Peritoneum (tissue), 1 donor: Measurements from ENCODE around the genes ABHD2 and RHCG.

GRCh38 chr15:89018247-89018858 lies 69.9 kb upstream of the ABHD2 start:
- PRO-cap: no peak

- PRO-cap: unidirectional peak, plus-strand start at chr15:89088486
Observed at GRCh38 chr15:89087484-89088787, at the start of gene ABHD2. ABHD2 (plus strand) TSS chr15:89088456.

DNA sequence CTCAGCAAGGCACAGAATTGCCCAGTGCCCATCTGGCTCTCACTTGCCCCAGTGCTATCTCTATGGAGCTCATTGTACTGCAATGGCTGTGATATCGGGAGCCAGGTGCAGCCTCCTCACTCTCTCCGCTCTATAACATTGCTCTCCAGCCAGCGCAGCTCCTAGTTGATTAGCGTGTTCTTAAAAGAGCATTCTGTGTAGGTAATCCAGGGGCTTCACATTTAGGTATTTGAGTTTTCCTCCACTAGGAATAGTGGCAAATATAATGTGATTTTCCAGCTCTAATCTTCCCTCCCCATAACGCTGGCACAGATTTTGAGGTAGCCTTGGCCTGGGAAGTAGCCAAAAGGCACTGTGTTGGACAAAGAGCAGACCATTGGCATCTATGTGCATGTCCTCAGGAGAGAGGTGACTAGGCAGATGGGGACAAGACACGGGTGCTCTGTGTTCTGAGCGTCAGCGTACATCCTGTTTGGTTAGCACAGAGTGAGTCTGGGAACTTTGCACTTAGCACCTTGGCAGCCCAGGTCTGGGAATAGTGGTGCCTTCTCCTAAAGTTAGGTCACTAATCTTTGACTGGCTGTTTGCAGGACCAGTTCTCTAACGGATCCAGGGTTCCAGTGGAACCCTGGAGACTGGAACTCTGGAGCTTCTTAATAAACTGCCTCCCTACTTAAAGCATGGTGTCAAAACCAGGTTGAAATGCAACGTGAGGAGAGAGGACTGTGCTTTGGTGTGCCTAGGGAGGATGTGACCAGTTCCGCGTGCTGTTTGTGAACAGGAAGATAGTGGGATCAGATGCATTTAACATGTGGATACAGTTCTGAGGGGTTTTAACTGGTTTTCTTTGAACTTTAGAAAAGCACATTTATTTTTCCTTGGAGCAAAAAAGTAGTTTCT lies 48.5 kb downstream of the ABHD2 start:
- PRO-cap: no peak

GRCh38 chr15:89157867-89158533 lies 63.4 kb downstream of the RLBP1 start:
- PRO-cap: no peak

DNA sequence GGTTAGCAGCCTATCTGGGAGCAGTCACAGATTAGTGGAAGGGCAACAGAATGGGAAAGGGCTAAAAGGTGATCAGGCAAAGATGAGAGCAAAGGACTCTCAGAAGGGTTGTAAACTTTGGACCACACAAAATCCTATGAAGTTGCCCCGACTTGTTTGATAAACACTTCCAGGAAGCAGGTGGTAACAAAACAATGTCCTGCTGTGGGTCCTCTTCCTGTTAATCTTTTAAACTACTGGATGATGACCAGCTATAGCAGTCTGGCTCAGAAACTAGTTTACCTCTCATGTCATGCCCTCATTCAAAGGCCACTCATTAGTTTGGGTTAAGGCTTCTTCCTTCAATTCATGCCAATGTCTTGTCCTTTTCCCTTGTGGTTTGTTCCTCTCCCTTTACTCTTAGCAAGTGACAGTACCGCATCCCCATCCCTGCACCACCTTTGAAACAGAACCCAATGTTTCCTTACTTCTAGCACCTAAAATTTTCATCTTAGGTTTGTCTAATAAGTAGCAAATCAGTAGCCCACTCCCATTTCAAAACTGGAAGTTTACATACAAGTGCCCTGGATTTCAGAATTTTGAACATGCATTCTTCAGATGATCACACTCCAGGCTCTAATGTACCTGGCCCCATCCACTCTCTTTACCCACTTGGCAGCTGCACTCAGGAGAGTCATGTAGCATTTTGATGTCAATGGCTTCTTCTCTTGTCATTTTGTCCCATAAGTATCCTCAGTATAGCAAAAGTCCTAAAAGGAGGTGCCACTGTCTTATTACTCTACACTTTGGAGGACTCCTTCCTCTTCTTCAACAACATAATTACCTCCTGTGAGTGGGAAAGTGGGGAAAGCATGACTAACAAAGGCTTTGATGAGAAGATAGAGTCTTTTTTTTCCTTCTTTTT lies 18.9 kb downstream of the POLG start:
- PRO-cap: no peak

DNA sequence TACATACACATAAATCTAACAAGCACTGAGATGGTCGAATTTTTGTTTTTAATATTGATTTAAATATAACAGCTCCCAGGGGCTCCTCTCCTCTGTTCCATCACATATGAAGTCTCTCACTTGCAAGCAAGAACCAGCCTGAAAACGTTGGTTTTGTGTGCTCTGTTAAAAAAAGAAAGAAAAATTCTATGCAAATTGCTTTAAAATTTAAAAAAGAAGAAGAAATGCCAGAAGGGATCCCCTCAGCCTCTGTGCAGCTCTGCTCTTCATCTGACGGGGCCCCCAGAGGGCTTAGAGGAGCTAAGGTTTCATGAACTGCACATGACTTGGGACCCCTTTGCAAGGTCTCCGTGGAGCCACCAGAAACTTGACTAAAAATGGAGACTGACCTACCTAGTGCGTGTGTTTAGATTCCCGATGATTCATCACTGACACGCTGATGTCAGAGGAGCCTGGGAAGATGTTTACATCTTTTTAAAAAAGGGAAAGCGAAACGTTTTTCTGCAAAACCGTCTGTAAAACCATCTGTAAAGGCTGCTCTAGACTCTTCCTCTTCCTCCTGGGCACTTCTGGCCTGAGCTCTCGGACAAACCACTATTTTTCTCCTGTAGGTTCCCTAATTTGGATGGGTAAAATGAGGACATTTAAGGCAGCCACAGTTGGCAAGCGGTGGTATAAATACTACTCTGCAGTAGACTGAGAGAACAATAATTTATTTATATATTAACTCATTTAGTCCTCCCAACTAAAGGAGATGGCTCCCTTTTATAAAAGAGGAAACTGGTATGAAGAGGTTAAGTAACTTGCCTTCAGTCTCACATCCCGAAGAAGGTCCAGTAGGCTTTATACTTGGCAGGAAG lies 67.2 kb upstream of the POLG start:
- PRO-cap: no peak

GRCh38 chr15:89446127-89446689 lies 50.2 kb downstream of the RHCG start:
- PRO-cap: no peak

- PRO-cap: no peak
Observed at GRCh38 chr15:89496159-89497218, at the start of gene RHCG. RHCG (minus strand) TSS chr15:89496583.

- PRO-cap: no peak
Observed at GRCh38 chr15:89665078-89666126, 10.1 kb upstream of the KIF7 start.

DNA sequence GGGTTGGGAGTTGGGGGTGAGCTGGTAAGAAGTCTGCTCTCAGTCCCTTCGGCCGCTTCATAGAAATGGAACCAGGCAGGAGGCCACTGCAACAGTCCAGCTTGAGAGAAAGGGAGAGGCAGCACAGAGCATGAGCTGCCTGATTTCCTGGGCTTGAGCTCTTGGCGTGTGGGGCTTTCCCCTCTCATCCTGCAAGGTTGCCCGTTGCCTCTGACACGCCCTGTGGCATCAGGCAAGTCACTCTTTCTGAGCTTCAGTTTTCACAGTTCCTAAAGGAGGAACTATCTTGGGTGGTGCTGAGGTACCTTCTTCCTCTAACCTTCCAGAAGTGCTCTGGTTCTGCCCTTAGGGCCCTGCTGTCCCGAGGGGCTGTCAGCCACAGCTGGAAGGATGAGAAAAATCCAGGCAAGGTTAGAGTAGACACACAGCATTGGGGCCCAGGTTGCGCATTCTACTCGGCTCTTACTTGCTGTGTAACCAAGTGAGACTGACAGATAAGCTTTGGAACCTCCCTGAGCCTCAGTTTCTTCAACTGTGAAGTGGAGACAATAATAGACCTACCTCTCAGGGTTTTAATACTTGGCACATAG lies 5.0 kb downstream of the MESP2 start:
- PRO-cap: no peak

- PRO-cap: no peak
Observed at GRCh38 chr15:89781867-89782173, 5.7 kb downstream of the MESP2 start.

DNA sequence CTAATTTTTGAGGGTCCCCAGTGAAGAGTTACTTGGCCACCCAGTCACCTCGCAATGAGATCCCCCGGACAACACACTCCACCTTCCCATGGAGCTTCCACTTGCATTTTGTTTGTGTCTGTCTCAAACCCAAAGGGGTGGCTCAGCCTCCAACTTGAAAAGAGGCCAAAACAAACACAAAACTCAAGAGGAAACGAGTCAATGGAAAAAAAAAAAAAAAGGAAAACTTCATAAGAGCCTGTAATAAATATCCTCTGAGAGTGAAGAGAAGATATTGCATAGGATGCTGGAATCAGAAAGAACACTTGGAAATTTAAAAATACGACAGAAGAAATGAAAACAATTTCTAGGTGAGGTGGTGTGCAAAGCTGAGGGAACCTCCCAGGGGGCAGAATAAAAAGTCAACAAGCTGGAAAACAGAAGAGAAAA lies 18.8 kb downstream of the MESP2 start:
- PRO-cap: no peak

DNA sequence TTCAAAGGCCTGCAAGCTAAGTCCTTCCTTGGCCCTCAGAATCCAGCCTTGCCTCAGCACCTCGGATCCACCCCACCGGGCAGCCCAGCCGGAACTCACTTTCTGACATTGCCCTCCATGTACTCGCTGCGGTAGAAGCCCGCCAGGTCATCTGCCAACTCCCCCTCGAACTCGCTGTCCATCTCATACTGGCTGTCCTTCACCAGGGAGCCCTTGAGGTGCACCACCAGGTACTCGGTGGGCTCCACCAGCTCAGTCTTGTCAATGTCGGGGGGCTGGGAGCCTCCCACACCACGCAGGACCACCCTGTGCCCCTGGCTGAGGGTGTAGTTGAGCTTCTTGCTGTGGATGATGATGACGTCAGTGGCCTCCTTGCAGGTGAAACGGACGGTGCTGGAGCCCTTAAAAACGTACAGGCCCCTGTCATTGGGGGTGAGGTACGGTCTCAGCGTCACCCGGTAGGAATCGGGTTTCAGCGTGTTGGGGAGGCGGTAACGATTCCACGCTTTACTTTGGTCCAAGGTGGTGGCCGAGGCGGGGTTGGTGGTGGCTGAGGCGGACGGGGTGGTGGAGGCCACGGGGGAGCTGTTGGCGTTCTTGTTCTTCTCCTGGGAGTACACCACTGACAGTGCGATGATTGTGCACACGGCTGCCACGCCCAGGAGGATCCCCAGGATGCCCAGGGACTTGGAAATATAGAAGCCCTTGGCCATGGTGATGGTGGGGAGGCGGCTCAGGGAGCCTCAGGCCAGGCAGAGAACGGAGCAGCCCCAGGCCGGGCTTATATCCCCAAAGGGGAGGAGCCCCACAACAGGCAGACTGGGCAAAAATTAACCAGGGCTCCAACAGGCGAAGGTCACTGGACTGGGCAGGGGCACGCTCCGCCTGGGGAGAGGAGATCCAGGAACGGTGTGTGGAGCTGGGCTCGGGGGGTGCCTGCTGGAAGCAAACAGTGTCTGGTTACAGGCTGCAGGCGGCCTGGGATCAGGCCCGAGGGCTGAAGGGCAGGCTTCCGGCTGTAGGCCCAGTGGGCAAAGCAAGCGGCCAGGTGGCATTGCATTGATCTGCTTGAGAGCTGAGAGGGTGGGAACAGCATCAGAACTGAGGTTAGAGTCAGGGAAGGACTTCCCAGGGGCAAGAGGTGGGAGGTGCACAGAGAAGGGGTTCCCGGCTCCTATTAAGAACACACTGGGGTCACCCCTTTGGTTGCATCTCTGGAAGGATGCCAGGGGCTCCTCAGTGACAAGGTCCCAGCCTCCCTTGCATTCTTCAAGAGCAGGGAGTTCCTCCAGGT lies 8.3 kb downstream of the ANPEP start:
- PRO-cap: no peak

GRCh38 chr15:89857810-89858252 lies 36.0 kb downstream of the AP3S2 start:
- PRO-cap: no peak

DNA sequence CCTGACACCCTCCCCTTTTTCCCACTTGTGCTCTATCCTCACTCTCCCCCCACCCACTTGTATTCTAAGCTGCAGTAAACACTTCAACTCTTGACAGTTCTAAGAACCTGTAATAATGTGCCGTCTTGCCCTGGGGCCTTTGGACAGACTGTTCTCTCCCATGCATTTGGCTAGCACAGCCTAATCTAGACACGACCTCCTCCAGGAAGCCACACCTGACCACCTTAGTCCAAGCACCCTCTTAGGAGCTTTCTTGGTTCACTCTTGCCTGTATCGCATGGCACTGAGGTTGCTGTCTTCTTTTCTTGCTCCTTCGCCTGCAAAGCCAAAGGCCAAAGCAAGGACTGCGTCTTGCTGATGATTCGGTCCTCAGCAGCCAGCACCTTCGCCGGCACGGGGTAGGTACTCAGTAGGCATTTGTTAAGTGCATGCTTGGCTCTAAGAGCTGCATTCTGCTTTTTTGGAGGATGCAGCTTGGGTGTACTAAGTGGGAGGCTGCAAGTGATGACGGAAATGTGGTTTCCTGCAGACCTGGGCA lies 2.1 kb upstream of the ZNF710 start:
- PRO-cap: no peak

GRCh38 chr15:90004142-90004576 lies 3.0 kb downstream of the ZNF710 start:
- PRO-cap: no peak

- PRO-cap: no peak
Observed at GRCh38 chr15:90099538-90100379, 2.5 kb downstream of the IDH2 start.

- PRO-cap: no peak
Observed at GRCh38 chr15:90101013-90101934, 994 bp downstream of the IDH2 start.

- PRO-cap: no peak
Observed at GRCh38 chr15:90191637-90192654, 9.2 kb upstream of the SEMA4B start.

DNA sequence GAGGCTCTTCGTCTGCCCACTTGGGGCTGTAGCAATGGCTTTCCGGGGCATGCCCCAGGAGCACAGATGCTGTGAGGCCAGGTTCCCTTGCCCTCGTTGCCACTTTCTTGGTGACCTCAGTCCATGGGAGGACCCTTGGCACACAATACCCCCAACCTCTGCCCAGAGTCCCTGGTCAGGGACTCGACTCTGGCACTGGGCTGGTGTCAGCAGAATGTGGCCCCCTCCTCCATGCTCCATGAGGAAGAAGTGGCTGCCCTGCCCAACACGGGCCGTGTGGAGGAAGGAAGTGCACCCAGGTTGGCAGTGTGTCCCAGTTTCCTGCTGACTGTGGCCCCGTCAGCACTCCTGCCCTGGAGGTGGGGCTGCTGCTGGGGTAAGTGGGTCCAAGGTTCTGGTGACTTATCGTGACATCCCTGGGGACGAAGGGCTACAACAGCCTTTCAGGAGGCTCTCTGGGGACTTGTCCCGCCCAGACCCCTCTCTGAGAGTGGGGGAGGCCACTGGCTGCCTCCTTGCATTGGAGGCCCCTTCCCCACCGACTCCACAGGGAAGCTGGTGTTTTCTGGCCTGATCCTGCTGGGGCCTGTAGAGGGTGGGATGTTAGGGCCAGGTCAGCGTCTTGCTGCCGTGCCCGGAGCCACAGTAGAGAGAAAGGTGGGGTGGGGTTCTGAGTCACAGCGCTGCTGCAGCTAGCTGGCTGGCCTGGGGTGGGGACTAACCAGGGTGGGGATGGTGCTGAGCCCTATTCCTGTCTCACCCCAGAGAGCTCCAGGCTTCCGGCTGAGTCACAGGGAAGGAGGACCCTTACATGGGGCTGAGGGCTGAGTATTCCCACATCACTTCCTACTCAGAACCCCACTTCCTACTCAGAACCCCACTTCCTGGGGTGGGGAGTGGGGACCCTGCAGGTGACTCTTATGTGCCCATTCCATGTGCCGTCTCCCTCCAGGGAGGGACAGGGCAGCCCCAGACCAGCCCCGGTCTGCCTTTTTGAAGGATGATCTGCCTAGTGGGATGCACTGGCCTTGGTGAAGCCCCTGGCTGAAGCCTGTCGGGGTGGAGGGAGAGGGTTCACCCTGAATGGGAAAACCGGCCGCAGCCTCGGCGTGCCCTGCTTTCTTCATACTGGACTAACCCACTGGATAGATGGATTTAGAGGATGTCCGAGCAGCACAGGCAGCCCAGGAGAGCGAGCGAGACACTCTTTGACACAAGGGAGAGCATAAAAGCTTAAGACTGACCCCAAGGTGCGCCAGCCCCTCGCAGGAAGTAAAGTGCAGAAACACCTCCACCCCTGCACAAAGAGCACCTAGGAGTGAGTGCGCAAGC lies 10.6 kb downstream of the SEMA4B start:
- PRO-cap: no peak